ENCODE results near the genes MKS1 and DHX40.

DNA sequence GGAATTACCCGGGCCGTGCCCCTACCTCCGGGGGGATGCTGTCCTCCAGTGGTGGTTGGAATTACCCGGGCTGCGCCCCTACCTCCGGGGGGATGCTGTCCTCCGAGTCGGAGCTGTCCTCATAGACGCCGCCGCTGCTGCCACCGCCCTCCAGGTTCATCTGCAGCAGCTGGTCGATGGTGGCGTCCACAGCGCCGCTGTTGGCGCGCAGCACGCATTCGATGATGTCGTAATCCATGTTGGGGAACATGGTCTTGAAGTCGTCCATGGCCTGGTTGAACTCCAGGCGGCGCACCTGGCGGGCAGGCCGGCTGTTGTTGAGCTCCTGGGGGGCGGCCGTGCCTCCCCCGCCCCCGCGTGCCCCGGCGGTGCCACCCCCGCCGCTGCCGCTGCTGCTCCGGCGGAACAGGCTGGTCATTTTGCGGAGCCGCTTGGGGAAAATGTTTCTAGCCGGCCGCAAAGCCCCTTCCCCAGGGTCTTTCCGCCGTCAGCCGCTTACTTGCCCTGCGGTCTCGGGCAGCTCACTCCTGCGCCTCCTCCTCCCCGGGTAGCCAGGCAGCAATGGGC lies 35.4 kb upstream of the MRPS23 start:
- PRO-cap: no peak

DNA sequence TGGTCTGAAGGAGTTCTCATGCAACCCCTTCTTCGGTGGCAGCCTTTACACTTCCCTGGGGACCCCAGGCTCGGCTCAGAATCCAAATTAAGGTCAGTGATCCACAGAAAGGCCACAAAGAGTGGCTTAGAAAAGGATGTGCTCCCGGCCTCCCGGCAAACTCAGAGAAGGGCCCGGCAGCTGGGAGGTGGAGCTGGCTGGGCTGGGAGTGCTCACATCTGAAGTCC lies 13.3 kb downstream of the CUEDC1 start:
- PRO-cap: no peak

- PRO-cap: no peak
These were observed 1.5 kb upstream of the DYNLL2 start for GRCh38 chr17:58081701-58082220.

DNA sequence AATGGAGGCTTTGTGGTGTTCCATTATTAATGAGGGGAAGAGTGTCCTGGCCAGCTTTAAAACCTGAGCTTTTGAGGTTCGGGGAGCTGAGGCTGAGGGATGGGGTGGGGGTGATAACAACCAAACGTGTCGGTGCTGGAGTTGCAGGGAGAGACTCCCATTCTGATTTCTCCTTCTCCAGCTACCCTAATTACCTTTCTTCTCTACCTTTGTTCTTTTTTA lies 5.6 kb downstream of the DYNLL2 start:
- PRO-cap: no peak

DNA sequence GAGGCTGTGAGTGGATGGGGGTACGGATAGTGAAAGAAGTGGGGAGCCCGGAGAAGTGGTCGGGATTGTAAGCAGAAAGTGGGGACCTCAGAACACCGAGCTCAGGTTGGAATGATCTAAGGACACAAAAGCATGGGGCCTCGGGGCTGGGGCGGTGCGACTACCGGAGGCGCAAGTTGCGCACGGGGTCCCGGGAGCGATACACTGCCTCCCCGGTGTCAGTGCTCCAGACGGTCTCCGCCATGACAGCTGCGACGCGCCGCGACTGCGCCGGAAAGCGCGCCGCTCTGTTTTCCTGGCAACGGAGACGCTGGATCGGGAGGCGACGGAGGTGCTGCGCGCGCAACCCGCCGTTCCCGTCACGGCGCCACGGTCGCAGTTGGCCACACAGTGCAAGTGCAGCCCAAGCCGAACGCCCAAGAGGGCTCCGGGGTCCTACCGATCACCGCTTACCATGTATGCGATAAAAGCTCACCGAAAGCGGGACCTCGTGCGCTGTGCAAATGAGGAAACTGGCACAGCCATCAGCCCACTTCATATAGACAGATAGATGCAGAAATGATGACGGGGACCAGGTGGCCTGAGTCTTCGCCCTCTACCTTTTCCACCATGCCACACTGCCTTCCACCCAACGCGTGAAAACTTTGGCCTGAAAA lies at the start of gene MKS1:
Gene MKS1, minus strand, starts transcription at position 269 of the 656 bp plus-strand sequence.
- PRO-cap: bidirectional peak, plus-strand start at position 392 of the sequence, minus-strand start at position 238 of the sequence

DNA sequence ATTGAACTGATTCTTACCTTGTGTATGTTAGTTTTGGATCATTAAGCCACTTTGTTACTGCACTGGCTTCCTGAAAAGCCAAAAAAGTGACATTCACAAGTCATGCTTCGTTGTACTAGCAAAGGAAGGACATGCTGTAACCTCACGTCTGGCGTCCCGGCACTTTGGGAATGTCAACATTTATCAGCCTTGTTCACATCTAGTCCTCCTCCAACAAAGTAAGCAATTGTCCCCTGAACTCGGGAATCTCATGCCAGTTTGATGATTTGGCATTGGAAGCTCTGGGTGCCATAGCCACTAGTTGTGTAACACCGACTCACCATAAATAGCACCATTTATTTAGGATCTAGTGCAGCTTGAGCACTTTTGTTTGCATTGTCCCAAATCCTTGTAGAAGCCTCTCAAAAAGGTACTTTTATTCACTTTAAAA lies 802 bp upstream of the MKS1 start:
- PRO-cap: no peak

DNA sequence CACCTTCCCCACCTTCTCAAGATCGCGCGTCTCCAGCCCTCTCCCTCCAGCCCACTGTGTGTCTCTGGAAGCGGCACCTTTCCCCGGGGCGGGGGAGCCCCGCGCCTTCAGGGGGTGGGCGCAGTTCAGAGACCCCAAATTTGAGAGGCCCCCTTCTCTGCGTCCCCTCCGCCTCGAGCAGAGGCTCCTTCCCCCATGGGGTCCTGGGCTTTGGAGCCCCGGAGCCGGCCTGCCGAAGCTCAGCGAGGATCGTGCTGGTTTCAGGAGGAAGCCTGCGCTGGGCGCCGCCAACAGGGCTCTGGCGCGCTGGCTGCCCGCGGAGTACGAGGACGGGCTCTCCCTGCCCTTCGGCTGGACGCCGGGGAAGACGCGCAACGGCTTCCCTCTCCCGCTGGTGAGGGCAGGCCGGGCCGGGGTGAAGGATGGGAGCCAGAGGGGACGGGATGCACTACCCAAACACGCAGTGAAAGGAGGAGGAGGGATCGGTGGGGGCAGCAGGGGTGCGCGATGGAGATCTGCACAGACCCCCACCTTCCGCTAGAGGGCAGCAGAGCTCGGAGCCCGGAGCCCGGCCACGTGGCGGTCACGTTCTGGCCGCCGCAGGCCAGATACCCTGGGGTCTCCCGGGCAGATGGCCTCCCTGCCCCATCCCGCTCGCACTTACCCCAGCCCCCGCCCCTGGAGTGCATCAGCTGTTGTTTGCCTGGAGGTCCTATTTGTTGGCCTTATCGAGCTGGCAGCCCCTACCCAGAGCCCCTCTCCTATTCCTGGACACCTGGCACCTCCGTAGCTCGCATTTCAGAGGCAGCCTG lies 11.1 kb downstream of the LPO start:
- PRO-cap: no peak

- PRO-cap: no peak
These were observed 3.6 kb downstream of the TSPOAP1 start for GRCh38 chr17:58324683-58325714.

- PRO-cap: no peak
These were observed 2.3 kb upstream of the SUPT4H1 start for GRCh38 chr17:58354182-58354903.

- PRO-cap: no peak
These were observed 29.3 kb upstream of the SUPT4H1 start for GRCh38 chr17:58381219-58381720.

GRCh38 chr17:58391305-58391999 lies 25.9 kb downstream of the RNF43 start:
- PRO-cap: no peak

DNA sequence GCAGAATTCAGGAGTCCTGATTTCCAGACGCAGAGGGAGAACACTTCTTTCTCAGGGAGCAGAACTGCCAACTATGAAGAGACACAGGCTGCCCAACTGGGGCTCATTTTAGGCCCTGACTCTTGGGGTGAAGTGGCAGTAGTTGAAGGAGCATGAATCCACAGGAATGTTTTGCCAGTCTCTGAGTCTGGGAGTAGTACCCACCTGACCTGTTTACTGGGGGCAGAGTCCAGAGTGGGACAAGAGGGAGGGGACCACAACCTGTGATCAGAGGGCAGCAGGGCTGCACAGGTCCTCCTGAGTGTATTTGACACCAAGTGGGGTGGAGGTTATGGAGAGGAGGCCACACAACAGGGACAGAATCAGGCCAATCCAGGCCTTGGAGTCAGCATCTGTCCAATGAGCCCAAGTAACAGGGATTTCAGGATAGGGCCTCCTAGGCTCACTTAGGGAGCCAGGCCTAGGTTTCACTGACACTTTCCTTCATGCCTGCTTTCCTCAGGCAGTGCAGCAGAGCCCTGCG lies 2.5 kb upstream of the MTMR4 start:
- PRO-cap: no peak

- PRO-cap: no peak
These were observed 9.1 kb downstream of the SEPTIN4 start for GRCh38 chr17:58534843-58535654.

DNA sequence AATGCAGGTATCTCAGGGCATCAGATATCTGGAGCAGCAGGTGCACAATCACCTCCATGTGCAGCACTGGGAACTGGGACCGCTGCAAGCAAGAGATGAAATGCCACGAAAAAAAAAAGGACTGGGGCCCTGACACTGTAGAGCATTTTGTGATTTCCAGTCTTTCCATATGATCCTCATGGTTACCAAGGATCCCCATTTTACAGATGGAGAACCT lies 67.0 kb upstream of the SEPTIN4 start:
- PRO-cap: no peak

DNA sequence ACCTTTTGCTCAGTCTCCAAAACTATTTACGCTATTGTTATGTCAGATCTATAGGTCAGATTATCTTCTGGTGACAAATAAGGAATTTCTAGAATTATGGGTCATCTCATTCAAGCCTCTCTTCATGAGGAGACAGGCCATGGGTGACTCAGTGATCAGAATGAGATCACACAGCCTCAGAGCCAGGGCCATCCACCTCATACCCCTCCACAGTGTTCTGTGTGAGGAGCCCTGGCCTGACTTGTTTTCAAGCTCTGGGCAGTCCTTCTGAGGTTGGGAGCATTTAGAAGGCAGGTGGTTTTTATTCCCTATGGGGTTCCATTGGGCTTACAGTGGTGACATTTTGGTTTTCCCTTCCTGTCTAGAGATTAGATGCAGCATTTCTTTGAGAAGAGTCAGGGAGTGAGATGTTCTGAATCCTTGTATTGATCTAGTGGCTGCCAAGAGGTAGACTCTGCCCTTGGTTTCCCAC lies 26.5 kb downstream of the YPEL2 start:
- PRO-cap: no peak

DNA sequence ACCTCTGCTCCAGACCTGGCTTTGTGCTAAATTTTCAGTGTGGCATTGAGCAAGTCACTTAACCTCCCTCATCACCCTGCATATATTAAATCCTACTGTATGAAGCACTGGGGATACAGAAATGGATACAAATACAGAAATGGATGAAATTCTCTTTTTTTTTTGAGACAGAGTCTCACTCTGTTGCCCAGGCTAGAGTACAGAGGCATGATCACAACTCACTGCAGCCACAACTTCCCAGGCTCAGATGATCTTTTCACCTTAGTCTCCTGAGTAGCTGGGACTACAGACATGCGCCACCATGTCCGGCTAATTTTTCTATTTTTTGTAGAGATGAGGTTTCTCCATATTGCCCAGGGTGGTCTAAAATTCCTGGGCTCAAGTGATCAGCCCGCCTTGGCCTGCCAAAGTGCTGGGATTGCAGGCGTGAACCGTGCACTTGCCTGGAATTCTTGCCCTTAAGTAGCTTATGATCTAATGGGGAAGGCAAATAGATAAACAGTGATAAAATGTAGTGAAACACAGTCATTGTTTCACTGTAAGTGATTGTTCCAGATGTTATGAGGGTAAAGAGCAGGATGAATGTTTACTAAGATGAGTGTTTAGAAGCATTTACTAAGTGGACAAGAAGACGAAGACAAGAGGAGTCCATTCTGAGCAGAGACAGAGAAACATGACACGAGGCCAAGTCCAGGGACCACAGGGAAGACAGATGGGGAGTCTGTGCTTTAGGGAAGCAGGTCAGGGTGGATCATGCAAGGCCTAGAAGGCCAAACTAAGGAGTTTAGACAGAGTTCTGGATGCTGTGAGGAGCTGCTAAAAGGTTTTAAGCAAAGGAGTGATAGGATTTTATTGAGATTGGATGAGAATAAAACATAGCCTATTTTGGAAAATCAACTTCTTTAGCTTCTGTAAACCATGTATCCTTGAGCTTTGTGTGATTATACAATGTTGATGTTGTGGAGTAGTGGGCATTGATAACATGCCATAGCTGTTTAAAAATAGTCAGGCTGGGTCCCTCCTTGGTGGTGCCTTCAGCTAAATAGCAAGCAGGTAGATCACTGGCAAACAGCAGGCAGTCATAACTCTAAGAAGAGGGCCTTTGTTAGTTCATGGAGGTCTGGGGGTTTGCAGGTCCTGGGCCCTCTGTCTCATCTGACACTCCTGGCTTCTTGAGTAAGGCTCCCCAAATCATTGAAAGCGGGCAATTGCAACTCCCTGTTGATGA lies 36.9 kb downstream of the YPEL2 start:
- PRO-cap: no peak

DNA sequence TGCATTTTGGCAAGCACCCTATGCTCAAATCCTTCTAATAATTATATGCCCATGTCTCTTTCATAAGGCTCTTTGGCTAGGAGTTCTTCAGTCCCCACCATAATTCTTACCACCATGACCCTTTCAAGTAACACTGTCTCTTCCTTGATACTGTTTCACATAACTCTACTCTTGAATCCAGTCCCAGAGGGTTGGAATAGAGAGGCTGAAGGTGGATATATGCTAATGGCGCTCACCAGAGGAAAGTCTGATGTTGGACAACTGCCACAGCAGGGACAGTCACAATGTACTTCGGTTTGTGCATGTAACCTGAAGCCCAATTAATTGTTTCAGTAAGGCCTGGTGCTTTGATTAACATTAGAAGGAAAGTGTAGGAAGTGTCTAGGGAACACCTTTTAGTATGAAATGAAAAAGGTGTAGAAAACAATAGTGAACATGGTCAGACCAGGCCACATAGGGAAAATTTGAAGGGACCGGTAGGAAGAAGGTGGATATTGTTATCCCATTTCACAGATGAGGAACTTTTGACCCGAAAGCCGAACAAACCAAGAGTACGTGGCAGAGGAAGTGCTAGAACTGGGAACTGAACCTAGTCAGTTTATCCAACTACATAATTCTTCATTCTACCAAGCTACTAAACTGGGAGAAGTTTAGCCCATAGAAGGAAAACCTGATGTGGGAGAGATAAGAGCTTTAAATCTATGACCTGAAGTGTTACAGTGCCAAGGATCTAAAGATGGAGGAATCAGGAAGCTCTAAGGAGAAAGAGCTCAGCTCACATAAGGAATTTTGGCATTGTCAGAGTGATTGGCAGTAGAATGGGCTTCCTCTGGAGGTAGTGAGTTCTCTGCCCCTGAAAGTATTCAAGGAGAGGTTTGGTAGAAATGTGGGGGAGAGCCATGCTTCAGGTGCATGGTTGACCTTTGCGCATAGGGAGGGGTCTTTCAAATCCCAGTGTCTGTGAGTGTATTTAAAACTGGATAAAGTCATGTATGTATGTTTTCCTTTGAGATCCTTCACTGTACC lies 43.1 kb downstream of the YPEL2 start:
- PRO-cap: no peak

DNA sequence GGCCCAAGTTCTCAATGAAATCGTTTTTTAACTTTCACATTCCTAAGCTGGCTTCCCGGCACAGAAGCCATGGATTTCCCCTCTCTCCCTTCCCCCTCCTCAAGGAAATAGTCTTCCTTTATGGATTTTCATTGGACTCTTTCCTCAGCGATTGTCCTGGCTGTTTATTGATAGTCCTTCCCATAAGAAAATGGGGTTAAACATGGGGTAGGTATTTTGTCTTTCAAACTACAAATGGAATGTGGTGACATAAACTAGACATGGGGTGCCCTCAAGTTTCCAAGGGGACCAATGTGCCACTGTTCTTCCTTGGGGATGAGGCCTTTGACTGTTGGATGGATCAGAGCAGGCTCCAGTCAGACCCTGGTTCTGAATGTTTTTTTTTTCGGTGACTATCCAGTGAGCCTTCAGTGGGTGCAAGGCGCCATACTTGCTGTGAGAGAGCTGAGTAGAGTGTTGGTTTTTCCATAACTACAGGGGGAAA lies 67.7 kb downstream of the YPEL2 start:
- PRO-cap: no peak

GRCh38 chr17:59431508-59432090 lies 100.1 kb downstream of the YPEL2 start:
- PRO-cap: no peak

DNA sequence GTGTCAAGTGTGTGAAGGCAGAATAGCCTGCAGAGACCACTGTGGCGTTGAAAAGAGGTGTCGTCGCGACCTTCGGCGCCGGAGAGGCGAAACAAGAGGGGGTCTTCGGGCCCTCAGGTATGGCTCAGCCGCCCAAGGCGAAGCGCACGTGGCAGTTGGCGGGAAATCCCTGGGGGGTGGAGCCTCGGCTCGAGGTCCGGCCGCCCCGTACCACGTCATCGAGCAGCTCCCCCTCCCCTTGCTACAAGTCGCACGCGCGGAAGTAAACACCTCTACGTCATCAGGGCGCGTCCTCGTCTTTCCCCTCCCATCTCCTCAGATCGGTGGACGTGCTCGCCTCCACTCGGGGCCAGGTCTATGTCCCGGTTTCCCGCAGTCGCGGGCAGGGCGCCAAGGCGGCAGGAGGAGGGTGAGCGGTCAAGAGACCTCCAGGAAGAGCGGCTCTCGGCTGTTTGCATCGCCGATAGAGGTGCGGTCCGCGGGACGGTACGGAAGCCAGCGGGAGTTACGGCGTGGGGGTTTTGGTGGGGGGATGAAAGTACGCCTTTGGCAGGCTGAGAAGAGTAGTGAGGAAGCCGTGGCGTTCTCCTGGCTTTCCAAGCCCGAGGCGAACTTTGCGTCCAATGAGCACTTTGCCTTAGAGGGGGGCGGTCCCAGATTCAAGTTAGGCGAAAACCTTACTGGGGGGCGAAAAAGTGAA lies at the start of gene DHX40:
Gene DHX40, plus strand, starts transcription at position 296 of the 700 bp plus-strand sequence.
- PRO-cap: unidirectional peak, plus-strand start at position 324 of the sequence